ENCODE measurements around the genes MRI1 and PTGER1.

DNA sequence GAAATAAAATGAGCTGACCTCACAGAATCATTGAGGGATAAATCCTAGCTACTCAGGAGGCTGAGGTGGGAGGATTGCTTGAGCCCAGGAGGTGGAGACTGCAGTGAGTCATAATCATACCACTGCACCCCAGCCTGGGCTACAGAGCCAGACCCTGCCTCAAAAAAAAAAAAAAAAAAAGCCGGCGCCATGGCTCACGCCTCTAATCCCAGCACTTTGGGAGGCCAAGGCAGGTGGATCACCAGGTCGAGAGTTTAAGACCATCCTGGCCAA is 7.2 kb downstream of the YJU2B start:
- PRO-cap, 4 experiments: peak in 1 of 4 experiments; most common plus-strand start position 169 of the sequence (in 1)
- RAMPAGE, long total RNA, 2 experiments: no peak in any of the 2 experiments
- RRBS: no CpG with 5 or more reads among the region's 4 CpGs

DNA sequence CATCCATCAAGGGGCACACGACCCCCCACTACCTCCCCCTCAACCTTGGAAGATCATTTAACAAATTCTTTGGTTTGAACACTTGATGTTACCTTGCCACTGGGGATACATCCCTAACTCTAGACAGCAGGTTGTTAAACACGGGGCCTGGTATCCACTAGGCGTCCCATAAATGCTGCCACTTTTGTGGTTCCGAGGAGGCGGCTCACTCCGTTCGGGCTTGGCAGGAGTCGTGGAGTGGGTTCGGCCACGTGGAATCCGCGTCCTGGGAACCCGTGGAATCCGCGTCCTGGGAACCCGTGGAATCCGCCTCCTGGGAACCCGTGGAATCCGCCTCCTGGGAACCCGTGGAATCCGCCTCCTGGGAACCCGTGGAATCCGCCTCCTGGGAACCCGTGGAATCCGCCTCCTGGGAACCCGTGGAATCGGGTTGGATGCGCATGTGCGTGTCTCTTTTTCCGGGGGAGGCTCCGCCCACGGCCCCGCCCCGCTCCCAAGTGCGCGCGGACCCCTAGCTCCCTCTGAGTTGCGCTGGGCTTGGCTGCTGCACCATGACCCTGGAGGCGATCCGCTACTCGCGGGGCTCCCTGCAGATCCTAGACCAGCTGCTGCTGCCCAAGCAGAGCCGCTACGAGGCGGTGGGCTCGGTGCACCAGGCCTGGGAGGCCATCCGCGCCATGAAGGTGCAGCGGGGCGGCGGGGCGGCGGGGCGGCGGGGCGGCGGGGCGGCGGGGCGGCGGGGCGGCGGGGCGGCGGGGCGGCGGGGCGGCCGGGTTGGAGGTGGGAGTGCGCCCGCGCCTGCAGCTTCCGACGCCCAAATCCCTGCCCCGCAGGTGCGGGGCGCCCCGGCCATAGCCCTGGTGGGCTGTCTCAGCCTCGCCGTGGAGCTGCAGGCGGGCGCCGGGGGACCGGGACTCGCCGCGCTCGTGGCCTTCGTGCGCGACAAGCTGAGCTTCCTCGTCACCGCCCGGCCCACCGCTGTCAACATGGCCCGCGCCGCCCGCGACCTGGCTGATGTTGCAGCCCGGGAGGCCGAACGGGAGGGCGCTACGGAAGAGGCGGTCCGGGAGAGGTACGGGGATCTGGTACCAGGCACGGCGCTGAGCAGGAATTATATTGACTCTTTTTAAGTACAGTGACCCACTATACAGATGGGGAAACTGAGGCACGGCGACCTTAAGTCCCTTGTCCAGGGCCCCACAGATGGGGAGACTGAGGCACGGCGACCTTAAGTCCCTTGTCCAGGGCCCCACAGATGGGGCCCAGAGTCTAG is at the start of gene MRI1:
Gene MRI1, plus strand, starts transcription at position 485 of the 1,273 bp plus-strand sequence.
- PRO-cap, 4 experiments: peak in 4 of 4 experiments; most common plus-strand start position 524 of the sequence (in 3); most common minus-strand start position 291 of the sequence (in 2)
- RAMPAGE, long total RNA, 2 experiments: no peak in any of the 2 experiments
- RRBS: 2% methylated on average over 37 of the region's 114 CpGs

GRCh38 chr19:13812645-13813153 is 17.5 kb downstream of the ZSWIM4 start:
- PRO-cap, 4 experiments: no peak in any of the 4 experiments
- RAMPAGE, long total RNA, 2 experiments: no peak in any of the 2 experiments
- RRBS: no CpG with 5 or more reads among the region's 16 CpGs

DNA sequence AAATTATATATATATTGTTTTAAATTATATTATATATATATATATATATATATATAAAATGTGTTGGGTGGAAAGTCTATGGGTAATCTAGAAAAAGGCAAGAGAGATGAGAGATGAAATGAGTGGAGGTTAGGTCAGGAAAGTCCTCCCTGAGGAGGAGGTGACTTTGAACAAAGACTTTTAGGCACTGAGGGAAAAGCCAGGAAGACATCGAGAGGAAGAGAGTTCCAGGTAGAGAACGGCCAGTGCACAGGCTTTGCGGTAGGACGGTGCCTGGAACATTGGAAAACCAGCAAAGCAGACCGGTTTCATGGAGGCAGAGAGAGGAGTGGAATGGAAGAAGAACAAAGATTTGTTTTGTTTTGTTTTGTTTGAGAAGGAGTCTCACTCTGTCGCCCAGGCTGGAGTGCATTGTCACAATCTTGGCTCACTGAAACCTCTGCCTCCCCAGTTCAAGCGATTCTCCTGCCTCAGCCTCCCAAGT is 31.2 kb upstream of the NANOS3 start:
- PRO-cap, 4 experiments: peak in 2 of 4 experiments; most common plus-strand start position 210 of the sequence (in 1)
- RAMPAGE, long total RNA, 2 experiments: no peak in any of the 2 experiments
- RRBS: no CpG with 5 or more reads among the region's 7 CpGs

GRCh38 chr19:13955763-13956420 is 3.6 kb downstream of the DCAF15 start:
- PRO-cap, 4 experiments: no peak in any of the 4 experiments
- RAMPAGE, long total RNA, 2 experiments: start-site peak on the plus strand in 1 of 2 experiments, at chr19:13955778-13956410 at its widest, 16 reads per replicate
- RRBS: no CpG with 5 or more reads among the region's 38 CpGs

GRCh38 chr19:13962022-13963057 is 10.0 kb downstream of the DCAF15 start:
- PRO-cap, 4 experiments: peak in 3 of 4 experiments; most common plus-strand start chr19:13962737 (in 2); most common minus-strand start chr19:13962491 (in 1)
- RAMPAGE, long total RNA, 2 experiments: no peak in any of the 2 experiments
- RRBS: 35% methylated on average over 23 of the region's 73 CpGs

DNA sequence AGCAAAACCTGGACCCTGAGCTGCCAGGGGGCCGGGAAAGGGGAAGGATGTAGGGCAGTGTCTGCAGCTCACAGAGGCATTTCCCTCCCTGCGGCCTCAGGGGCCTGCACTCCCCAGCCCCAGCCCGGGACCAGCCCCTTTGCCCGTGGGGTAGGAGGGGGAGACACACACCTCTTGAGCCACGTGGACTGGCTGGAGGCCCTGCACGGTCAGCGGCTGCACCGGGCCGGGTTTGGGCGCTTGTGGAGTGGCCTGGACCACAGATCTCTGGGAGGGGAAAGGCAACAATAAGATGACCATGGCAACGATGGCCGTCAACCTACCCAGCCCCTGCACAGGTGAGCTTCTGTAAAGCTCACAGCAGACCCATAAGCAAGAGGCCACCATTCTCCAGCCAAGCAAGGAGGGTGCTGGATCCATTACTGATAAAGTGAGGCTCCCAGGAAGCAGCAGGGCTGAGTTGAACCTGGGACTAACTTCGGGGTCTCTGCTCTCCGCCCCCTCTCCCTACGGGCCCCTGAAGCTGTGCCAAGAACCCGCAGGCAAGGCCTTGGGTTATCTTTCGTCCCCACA is 26.8 kb downstream of the RFX1 start:
- PRO-cap, 4 experiments: peak in 2 of 4 experiments; most common plus-strand start position 76 of the sequence (in 1); most common minus-strand start position 90 of the sequence (in 1)
- RAMPAGE, long total RNA, 2 experiments: no peak in any of the 2 experiments
- RRBS: 5% methylated on average over 7 of the region's 17 CpGs

GRCh38 chr19:14005436-14005949 is 627 bp downstream of the RFX1 start:
- PRO-cap, 4 experiments: peak in 4 of 4 experiments; most common plus-strand start chr19:14005866 (in 3); most common minus-strand start chr19:14005745 (in 3)
- RAMPAGE, long total RNA, 2 experiments: no peak in any of the 2 experiments
- RRBS: 2% methylated on average over 20 of the region's 37 CpGs

- PRO-cap, 4 experiments: no peak in any of the 4 experiments
- RAMPAGE, long total RNA, 2 experiments: no peak in any of the 2 experiments
- RRBS: 2% methylated on average over 8 of the region's 11 CpGs
Observed at GRCh38 chr19:14005950-14006067, 311 bp downstream of the RFX1 start.

DNA sequence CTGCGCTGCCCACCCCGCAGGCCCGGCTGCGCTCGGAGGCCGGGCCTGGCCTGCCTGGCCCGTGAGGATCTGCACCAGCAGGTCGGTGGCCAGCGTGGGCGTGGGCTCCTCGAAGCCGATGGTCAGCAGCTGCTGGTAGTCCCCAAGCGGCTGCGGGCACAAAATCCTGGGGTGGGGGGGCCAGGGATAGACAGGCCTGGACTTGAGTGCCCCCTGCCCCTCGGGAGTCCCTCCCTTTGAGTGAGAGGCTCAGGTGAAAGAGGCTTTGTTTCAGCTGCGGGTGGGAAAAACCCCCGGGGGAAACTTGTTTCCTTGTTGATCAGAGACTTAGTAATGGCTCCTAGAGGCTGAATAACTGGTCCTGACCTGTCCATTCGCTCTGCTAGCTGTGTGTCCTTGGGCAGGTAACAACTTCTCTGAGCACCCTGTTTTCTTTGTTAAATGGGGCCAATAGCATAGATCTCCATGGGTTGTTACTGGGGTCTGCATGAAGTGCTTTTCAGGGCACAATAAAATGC is 3.7 kb downstream of the C19orf67 start:
- PRO-cap, 4 experiments: peak in 1 of 4 experiments; most common plus-strand start position 354 of the sequence (in 1); most common minus-strand start position 335 of the sequence (in 1)
- RAMPAGE, long total RNA, 2 experiments: no peak in any of the 2 experiments
- RRBS: 0% methylated on average over 3 of the region's 18 CpGs

GRCh38 chr19:14089726-14090612 is 4.4 kb upstream of the C19orf67 start:
- PRO-cap, 4 experiments: peak in 1 of 4 experiments; most common plus-strand start chr19:14090194 (in 1); most common minus-strand start chr19:14090159 (in 1)
- RAMPAGE, long total RNA, 2 experiments: no peak in any of the 2 experiments
- RRBS: 2% methylated on average over 103 of the region's 145 CpGs

DNA sequence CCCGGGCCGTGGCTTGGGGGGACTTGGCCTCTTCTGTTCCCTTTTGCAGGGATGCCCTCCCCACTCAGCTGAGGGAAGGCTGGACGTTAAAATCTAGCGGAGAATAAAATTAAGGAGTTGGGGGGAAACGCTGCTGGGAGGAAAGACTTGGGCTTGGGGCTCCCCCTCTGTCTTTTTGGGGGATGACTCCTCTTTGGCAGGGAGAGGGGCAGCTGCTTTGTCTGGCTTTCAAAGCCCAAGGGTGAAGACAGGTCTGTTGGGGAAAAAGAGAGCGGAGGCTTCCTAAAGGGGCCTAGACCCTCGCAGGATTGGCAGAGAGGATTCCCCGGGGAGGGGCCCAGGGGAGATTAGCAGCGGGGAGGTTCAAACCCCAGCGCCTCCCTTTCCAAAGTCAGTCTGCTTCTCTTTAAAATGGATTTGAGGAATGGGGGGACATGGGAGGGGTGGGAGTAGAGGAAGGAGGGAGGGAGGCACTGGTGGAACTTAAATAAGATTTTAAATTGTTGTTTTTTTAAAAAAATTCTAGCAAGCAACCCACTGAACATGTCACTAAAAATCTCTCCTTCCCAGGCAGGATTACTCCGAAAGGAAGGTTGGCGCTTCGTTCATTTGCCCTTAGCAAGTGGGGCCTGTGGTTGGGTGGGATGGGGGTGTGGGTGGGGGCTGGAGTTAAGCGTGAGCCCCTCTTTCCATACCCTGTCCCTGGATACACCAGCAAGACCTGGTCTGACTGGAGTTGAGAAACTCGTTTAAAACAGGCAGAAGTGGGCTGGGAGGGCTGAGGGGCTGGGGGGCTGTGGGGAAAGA is 6.7 kb upstream of the C19orf67 start:
- PRO-cap, 4 experiments: no peak in any of the 4 experiments
- RAMPAGE, long total RNA, 2 experiments: start-site peak on the minus strand in 1 of 2 experiments, centred at position 400 of the sequence, 12 reads per replicate
- RRBS: no CpG with 5 or more reads among the region's 15 CpGs

GRCh38 chr19:14204664-14204914 is 1.4 kb downstream of the ADGRL1 start:
- PRO-cap, 4 experiments: no peak in any of the 4 experiments
- RAMPAGE, long total RNA, 2 experiments: no peak in any of the 2 experiments
- RRBS: no CpG with 5 or more reads among the region's 5 CpGs

DNA sequence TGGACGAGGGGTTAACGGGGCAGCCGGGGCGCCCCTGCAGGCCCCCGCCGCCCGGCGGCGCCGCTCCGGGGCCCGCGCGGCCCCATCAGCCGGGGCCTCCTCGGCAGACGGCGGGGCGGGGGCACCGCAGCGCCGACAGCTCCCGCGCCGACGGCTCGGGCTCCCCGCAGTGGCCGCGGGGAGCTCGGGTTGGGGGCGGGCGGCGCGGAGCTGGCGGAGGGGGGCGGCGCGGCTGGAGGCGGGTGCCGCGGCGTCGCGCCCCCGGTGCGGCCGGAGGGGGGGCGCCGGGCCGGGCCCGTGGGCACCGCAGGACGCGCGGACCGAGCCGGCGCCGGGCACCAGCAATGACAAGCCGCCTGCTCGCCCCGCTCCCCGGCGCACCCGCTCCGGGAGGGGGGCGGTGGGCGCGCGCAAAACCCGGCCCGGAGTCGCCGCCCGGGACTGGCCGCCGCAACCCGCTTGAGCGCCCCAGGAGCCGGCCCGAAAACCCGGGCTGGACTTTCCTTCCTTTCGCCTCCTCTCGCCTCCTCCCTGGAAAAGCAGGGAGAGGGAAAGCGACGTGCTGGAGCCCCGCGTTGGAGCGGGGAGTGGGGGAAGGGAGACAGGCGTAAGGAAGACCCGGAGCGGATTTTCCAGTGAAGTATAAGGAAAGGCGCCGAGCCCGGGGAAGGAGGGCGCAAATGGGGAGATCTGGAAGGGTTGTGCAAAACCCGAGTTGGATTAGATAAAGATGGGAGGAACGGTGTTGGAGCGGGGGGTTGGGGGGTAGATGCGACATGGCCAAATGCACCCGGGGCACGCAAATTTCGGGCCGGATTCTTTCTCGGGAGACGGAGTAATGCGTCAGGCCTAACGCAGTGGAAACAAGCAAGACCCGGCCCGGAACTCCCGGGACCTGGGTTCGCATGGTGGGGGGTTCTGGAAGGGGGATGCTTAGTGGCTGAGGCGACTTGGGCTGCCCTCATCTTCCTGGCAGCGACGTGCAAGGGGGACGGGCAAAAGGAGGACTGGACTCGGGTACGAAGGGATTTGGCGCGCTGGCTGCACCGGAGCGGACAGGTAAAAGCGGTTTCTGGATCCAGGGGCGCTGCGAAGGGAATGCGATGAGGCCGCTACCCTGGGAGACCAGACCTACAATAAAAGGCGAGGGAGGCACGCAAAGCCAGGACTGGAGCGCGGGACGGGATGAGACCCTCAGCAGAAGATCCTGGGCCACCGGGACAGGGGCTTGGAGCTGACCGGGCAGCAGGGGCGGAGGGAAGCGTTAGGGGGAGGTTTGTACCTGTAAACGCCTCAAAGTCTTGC is 945 bp upstream of the ADGRL1 start:
- PRO-cap, 4 experiments: peak in 4 of 4 experiments; most common plus-strand start position 526 of the sequence (in 2); most common minus-strand start position 346 of the sequence (in 4)
- RAMPAGE, long total RNA, 2 experiments: no peak in any of the 2 experiments
- RRBS: 6% methylated on average over 11 of the region's 138 CpGs

- PRO-cap, 4 experiments: no peak in any of the 4 experiments
- RAMPAGE, long total RNA, 2 experiments: no peak in any of the 2 experiments
- RRBS: no CpG with 5 or more reads among the region's 6 CpGs
Observed at GRCh38 chr19:14368075-14368642, 13.1 kb upstream of the ADGRE5 start.

DNA sequence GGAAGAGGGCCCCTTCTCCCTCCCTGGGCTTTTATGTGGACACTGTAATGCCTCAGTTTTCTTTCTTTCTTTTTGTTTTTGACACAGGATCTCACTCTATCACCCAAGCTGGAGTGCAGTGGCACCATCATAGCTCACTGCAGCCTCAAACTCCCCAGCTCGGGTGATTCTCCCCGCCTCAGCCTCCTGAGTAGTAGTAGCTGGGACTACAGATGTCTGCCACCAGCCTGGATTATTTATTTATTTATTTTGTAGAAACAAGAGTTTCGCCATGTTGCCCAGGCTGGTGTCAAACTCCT is 722 bp upstream of the ADGRE5 start:
- PRO-cap, 4 experiments: no peak in any of the 4 experiments
- RAMPAGE, long total RNA, 2 experiments: no peak in any of the 2 experiments
- RRBS: no CpG with 5 or more reads among the region's 3 CpGs

DNA sequence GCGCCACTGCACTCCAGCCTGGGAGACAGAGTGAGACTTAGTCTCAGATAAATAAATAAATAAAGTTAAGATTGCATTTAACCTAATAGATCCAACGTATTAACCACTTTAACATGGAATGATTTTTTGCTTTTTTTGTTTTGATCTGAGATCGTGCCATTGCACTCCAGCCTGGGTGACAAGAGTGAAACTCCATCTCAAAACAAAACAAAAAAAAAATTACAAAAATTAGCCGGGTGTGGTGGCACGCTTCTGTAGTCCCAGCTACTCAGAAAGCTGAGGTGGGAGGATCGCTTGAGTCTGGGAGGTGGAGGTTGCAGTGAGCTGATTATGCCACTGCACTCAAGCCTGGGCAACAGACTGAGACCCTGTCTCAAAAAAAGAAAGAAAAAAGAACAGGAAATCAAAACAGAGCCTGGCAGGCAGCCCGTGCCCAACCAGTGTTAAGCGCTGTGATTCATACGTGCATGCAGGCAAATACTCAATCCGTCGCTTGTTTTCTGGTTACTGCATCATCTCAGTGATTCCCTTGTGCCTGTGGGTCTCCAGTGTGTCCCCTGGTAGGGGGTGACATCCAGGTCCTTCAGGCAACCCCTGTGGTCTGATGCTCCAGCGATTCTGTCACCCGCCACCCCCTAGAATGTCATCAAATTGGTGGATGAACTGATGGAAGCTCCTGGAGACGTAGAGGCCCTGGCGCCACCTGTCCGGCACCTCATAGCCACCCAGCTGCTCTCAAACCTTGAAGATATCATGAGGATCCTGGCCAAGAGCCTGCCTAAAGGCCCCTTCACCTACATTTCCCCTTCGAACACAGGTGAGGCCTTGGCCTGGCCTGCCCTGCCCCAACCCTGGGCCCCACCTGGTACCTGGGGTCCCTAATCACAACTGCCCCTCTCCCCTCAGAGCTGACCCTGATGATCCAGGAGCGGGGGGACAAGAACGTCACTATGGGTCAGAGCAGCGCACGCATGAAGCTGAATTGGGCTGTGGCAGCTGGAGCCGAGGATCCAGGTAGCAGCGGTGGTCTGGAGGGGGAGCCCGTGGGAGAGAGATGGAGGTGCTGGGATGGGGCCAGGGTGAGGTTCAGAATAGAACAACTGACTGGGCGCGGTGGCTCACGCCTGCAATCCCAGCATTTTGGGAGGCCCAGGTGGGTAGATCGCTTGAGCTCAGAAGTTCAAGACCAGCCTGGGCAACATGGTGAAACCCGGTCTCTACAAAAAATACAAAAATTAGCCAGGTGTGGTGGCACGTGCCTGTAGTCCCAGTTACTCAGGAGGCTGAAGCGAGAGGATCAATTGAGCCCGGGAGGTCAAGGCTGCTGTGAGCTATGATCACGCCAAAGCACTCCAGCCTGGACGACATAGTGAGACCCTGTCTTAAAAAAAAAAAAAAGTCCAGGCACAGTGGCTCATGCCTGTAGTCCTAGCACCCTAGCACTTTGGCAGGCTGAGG is 17.9 kb downstream of the DDX39A start:
- PRO-cap, 4 experiments: no peak in any of the 4 experiments
- RAMPAGE, long total RNA, 2 experiments: no peak in any of the 2 experiments
- RRBS: no CpG with 5 or more reads among the region's 34 CpGs

GRCh38 chr19:14408238-14409008 is 10.7 kb downstream of the DDX39A start:
- PRO-cap, 4 experiments: no peak in any of the 4 experiments
- RAMPAGE, long total RNA, 2 experiments: no peak in any of the 2 experiments
- RRBS: 42% methylated on average over 4 of the region's 20 CpGs

DNA sequence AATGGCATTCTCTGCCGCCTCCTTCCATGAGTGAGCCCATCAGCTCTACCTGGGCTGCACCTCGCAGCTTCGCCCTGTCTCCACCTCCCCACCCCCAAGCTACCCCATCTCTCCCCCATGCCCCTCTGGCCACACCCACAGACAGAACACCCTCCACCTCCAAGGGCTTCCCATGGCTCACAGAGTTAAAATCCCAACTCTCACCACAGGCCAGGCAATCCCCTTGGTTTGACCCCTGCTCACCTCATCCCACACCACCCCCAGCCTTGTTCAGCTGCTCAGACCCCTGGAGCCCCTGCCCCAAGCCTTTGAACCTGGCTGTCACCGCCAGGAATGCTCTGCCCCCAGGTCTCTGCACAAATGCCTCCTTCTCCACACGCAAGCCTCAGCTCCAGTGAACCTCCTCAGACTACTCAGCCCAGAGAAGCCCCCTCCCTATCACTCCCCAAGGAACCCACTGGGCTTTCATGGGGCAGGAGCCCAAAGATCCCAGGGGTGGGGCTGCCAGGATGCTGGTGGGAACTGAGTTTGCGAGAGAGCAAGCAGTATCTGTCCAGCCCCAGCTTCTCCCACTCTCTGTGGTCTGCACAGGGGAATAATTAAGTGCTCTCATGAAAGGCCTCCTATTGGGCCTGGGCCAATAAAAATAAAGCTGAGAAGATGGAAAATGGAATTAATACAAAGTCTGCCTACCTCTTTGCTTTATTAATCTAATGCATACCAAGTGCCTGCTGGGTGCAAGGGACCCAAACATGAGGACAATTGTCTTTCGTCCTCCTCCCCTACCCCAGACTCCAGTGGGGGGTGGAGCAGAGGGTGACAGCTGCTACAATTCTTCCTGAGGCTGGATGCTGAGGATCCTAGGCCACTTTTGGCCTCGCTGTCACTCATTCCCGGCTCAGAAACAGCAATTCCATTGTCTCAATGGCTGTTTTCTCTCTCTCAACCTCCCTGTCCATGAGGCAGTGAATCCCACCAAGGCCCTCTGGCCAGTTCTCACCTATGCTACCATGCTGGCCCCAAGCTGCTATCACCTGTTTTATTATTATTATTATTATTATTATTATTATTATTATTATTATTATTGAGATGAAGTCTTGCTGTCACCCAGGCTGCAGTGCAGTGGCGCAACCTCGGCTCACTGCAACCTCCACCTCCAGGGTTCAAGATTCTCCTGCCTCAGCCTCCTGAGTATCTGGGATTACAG is 5.5 kb downstream of the DDX39A start:
- PRO-cap, 4 experiments: no peak in any of the 4 experiments
- RAMPAGE, long total RNA, 2 experiments: no peak in any of the 2 experiments
- RRBS: no CpG with 5 or more reads among the region's 11 CpGs

DNA sequence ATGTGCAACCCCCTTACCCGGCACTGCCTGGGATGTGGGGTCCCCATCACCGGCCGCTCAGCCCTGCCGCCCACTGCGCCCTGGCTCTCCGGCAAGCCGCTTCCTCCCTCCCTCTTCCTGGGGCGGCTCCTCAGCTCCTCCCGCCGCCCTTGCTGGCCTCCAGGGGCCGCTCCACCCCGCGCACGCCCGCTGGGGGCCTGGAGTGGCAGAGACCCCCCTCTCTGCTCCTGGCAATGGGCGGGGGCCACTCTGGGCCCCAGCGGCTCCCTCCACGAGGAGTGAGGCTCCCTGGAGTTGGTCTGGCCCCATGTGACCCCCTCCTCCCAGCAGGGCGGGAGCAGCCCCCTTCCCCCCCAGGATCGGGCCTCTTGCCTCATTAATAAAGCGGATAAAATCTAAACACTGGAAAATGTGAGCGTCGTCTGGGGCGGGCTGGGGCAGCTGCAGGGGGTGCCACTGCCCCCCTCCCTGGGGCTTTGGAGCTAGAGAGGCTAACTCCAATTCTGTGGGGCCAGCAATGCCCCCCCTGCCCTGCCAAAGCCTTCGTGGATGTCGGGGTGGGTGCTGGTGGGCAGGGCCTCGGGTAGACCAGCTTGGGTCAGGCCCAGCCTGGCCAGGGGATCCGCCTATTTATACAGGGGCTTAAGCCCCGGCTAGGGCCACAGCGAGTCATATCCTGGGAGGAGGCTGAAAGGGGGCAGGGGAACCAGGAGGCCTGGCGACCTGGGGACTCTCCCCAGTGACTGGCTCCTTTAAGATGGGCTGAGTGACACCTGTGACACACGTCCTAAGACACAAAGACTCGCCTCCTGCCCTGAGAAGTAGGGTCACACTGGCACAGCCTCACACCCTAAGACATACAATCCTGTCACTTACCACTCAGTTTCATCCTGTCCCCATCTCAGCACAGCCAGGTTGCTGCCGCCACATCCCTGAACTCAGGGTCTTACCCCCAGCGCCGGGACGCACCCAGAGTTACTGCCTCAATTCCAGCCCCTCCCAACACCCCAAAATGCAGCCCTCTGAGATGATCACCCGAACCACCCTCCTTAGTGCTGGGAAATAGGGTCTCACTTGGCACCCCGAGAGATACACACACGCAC is at the start of gene PTGER1:
Gene PTGER1, minus strand, starts transcription at position 110 of the 1,103 bp plus-strand sequence.
- PRO-cap, 4 experiments: no peak in any of the 4 experiments
- RAMPAGE, long total RNA, 2 experiments: no peak in any of the 2 experiments
- RRBS: 4% methylated on average over 6 of the region's 40 CpGs